Mesenchymal stem cell of Wharton's jelly (primary cell): ENCODE data around the gene CORO1C.

DNA sequence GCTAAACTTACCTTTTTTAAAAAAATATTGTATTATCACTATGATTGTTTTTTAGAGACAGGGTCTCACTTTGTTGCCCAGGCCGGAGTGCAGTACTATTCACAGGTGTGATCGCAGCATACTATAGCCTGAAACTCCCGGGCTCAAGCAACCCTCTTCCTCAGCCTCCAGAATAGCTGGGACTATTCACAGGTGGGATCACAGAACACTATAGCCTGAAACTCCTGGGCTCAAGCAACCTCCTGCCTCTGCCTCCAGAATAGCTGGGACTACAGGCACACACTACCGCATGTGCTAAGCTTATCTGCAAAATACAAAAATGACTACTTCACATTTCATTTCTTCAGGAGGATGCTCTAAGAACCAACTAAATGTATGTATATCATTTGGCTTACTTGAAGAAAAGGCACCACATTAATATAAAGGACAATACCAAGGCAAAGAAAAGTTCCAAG, 10.1 kb downstream of the PRDM4 start:
- CAGE, long polyA plus RNA: no peak

DNA sequence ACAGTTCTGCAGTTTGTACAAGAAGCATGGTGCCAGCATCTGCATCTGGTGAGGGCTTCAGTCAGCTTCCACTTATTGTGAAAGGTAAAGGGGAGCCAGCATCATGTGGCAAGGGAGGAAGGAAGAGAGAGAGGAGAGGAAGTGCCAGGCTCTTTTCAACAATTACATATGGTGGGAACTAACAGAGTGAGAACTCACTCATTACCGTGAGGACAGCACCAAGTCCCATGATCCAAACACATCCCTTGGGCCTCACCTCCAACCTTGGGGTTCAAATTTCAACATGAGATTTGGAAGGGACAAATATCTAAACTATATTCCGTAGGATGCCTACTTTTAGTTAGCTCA, 87.3 kb upstream of the WSCD2 start:
- CAGE, long polyA plus RNA: no peak

DNA sequence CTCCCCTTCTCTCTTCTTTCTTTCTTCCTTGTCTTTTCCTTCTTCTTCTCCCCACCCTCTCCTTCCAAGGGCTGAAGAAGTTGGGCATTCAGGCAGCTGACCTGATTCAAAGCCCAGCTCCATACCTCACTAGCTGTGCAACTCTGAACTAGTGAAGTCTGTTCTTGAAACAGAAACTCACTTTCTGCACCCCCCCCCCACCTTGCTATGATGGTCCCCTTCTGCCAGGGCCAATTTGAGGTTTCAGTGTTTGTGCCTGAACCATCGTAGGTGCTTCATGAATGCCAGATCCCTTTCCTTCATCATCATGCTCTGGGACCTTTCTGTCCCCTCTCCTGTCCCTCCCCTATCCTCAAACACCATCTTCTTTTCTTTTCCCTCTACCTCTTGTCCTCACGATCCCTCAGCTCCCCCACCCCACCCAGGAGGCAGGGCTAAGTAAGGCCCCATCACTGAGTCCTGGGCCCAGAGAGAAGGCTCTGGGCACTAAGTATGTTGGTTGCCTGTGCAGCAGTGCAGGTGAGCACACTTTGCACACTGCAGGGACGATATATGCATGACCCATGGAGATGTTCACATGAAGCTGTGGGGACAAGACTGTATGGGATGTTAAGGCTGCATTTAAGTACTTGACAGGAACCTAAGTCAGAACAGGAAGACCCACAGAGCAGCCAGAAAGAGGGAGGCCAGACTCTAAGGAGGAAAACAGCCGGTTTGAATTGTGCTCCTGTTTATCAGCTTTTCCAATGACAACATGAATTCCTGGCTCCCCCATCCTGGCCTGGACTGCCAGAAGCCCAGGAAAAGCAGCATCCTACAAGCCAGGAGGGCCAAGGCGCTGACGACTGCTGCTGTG, 50.1 kb downstream of the CMKLR1 start:
- CAGE, long polyA plus RNA: no peak

- CAGE, long polyA plus RNA: no peak
Measured at GRCh38 chr12:108343000-108343486, 3.9 kb upstream of the CMKLR1 start.

GRCh38 chr12:108519445-108520182, 4.5 kb downstream of the FICD start:
- CAGE, long polyA plus RNA: no peak

- CAGE, long polyA plus RNA: no peak
Measured at GRCh38 chr12:108561360-108561709, 362 bp upstream of the SART3 start.

- CAGE, long polyA plus RNA: no peak
Measured at GRCh38 chr12:108639041-108640053, 5.7 kb upstream of the SELPLG start.

- CAGE, long polyA plus RNA: no peak
Measured at GRCh38 chr12:108692418-108692802, 38.9 kb downstream of the CORO1C start.

DNA sequence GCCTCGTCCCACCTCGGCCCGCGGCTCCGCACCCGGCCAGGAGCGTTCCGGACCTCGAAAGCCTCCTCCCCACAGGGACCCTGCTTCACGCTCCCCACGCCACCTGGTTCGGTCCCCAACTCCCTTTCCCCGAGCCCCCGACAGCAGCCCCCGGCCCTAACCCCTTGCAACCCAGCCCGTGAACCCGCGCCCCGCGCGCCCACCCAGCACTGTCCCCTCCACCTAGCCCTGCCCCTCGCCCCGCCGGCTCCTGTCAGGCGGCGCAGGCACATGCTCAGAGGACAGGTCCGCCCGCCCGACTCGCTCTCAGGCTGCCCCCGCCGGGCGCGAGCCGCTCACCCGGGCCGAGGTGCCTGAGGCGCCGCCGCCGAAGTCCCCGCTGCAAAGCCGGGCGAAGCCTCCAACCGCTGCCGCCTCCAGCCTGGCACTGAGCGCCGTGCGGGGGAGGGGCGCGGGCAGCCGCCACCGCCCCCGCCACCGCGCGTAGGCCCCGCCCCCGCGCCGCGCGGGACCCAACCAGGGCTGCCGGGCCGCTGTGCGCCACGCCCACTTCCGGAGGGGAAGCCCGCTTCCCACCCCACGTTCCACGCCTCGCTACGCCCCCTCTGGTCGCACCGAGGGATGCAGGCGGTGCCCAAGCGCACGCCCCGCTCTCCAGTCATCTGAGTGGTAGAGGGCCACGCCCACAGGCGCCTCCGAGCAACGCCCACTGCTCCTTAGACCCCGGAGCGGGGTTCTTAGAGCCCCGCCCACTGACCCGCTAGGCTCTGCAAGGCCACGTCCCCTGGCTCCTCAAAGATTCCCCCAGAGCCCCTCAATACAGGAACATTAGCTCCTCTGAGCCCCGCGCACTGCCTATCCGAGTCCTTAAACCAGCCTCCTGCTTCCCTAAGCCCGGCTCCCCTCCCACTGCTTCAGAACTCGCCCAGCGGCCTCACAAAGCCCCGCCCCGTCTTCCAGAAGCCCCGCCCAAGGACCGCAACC, at the start of gene CORO1C:
TSS of gene CORO1C (minus strand) at position 429 of the 984 bp plus-strand sequence.
- CAGE, long polyA plus RNA: no peak

DNA sequence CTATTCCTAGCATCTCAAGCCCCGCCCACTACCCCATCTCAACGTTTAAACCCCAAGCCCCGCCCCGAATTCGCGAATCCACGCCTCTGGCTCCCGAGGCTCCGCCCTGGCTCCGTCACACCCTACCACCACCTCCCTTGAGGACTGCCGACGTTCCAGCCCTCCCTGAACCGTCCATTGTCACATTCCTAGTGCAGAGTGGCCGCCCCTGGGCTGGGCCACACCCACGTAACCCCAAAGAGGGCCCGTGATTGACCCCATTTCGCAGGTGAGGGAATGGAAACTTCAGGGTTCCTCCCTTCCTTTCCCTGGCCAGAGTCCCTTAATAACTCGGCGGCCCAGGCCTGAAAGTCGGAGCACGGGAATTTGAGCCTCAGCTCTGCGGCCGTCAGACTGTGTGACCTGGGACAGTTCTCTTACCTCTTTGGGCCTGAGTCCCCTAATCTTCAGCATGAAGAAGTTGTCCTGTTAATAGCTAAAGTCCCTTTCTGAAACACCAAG, 806 bp upstream of the CORO1C start:
- CAGE, long polyA plus RNA: no peak

GRCh38 chr12:108783094-108783748, 51.9 kb upstream of the CORO1C start:
- CAGE, long polyA plus RNA: no peak

GRCh38 chr12:108804316-108805203, 52.8 kb downstream of the SSH1 start:
- CAGE, long polyA plus RNA: no peak

DNA sequence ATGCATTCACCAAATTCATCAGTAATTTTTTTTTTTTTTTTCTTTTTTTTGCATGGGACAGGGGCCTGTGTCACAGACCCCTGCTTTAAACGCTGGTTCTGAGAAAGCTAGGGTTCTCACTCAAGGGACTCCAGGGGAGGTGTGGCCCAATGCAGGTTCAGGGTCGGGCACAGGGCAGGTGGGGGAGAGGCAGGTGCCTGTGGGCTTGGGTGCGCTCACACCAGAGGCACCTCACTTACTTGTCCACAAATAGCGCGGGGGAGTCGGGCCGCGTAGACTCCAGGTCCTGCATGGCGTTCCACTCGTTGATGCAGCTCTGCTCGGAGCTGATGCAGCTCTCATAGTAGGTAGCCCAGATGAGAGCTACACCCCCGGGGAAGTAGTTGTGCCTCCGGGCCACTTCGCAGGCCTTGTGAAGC, 50.0 kb downstream of the SSH1 start:
- CAGE, long polyA plus RNA: no peak

DNA sequence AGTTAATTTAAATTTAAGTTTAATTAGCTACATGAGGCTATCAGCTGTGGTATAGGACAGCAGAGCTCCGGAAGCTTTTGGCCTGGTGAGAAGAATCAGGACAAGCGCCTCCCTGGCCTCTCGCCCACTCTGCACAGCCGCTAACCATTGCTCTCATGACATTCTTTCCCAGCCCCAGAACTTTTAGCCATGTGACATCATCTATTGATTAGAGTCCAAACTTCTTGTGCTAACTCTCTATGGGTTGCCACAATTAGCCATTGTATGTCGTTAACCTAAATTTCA, 23.6 kb downstream of the SSH1 start:
- CAGE, long polyA plus RNA: no peak

- CAGE, long polyA plus RNA: no peak
Measured at GRCh38 chr12:108838837-108839643, 18.3 kb downstream of the SSH1 start.

GRCh38 chr12:108840684-108840979, 16.8 kb downstream of the SSH1 start:
- CAGE, long polyA plus RNA: no peak

DNA sequence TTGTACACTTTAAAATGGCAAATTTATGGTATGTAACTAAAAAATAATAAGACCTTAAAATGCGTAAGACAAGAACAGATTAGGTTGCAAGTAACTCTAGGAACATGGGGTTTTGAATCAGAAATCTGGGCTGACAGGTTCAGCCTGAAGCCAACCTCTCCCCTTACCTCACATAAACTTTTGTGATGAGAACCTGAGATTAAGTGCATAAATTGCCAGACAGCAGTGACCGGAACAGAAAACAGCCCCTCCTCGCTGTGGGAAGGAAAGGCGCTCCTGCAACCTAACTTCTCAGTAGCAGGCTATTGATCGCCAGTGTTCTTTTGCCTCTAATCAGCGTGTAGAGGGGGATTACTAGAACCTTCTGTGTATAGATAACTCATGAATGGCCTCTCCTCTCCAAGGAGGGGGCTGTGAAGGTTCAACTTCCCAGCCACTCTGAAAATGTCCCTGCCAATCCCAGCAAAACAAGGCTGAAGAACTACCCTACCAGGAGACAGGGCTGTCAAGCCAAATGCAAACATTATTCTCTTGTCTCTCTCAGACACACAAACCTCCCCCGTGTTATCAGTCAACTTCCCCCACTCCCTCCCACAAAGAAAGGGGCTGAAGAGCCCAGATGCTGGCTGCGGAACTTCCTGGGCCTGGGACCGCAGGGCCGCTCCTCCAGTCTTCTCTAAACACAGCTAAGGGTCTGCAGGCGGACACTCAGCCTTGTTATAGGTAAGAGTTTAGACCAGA, 1.7 kb downstream of the SSH1 start:
- CAGE, long polyA plus RNA: no peak

DNA sequence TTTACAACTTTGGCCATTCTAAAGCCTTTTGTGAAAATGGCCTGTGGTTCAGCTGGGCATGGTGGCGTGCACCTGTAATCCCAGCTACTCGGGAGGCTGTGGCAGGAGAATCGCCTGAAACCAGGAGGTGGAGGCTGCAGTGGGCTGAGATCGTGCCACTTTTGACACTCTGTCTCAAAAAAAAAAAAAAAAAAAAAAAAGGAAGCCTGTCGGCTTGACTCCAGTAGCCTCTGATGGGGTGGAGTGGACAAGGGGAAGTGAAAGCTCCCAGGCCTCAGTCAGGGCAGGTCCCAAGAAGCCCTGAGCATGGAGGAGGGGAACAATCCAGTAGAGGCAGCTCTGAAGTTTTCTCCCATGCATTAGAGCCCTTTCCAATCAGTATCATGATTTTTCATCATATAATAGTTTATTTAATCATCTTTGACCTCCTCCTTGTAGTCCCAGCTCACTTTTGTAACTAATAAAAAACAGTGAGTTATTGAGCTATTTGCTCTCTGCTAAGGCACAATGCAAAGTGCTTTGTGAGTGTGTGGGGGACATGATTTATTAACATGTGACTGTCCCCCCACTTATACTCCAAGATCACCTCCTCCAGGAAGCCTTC, 4.6 kb upstream of the SSH1 start:
- CAGE, long polyA plus RNA: no peak

DNA sequence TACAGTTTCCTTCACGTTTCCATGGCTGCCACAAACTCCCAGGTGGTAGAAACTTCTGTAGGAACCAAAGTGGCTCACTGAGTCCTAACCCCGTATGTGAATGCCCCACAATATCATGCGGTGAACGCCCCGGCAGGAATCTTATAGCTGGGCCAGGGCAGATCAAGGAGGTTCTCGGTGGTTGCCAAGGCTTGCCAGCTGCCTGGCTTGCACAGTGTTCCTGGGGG, 54.6 kb downstream of the SVOP start:
- CAGE, long polyA plus RNA: no peak

DNA sequence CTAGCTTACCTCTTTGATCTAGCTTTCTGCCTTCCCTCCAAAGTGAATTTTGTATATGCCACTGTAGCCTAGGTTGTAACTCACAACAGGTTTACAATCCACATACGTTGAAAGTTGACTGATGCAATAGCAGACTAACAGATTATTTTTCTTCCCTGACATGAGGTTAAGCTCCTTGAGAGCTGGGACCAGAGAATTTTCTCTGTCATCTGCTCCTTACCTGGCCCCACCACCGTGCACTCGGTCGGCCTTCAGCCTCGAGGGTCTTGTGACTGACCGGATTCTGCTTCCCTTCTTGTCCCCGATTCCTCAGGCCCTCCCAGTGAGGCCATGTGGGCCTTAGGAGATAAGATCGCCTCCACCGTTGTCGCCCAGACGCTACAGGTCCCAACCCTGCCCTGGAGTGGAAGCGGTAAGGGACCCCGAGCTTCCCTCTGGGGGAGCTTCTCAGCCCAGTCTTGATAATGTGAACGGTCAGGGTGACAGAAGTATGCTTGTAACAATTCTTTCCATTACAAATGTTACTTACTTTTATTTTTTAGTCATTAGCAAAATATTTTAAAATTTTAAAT, 57.5 kb downstream of the ACACB start:
- CAGE, long polyA plus RNA: no peak